Right common carotid artery plus branches (tissue), 1 donor: ENCODE measurements around the gene KBTBD7.

DNA sequence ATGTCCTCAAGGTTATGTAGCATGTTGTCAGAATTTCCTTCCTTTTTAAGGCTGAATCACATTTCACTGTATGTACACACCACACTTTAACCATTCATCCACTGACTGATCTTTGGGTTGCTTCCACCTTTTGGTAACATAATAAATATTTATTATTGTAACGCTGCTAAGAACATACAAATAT lies 11.1 kb upstream of the WBP4 start:
- PRO-cap = no peak

- PRO-cap = no peak
Measured at GRCh38 chr13:41057265-41057846, 4.0 kb upstream of the WBP4 start.

GRCh38 chr13:41193835-41194930 lies at the start of gene KBTBD7:
Gene KBTBD7, minus strand, starts transcription at chr13:41194569.
- PRO-cap = unidirectional peak, minus-strand start at chr13:41194295; unidirectional peak, minus-strand start at chr13:41194394; unidirectional peak, minus-strand start at chr13:41194553

- PRO-cap = no peak
Measured at GRCh38 chr13:41459304-41459701, 2.0 kb downstream of the RGCC start.

DNA sequence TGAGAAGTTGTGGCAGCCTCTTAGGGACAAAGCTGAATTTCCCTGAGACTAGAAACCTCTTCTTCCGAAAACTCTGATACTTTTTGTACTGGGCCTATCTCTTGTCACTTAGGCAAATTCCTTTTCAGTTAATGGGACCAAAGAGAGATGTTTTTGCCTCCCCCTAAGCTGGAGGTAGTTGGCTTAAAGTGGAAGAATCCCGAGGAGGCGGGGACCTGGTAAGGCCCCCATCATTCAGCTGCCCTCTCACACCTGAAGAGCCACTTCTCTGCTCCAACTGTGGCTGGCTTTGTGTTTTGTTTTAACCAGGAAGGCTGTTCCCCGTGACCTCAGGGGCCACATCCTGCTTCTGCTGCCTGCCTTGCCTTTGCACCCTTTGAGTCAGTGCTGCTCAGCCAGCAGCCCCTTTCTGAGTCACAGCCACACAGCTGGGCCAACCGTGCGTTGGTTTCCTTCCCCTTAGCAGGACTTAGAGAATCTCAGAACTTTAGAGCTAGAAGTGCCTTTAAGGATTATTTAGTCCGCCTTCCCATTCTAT lies 7.7 kb downstream of the RGCC start:
- PRO-cap = bidirectional peak, plus-strand start at position 384 of the sequence, minus-strand start at position 270 of the sequence

GRCh38 chr13:41554860-41555414 lies 97.6 kb downstream of the RGCC start:
- PRO-cap = no peak

GRCh38 chr13:41654981-41655180 lies 197.5 kb downstream of the RGCC start:
- PRO-cap = no peak

GRCh38 chr13:42450837-42451372 lies 123.0 kb upstream of the TNFSF11 start:
- PRO-cap = no peak

DNA sequence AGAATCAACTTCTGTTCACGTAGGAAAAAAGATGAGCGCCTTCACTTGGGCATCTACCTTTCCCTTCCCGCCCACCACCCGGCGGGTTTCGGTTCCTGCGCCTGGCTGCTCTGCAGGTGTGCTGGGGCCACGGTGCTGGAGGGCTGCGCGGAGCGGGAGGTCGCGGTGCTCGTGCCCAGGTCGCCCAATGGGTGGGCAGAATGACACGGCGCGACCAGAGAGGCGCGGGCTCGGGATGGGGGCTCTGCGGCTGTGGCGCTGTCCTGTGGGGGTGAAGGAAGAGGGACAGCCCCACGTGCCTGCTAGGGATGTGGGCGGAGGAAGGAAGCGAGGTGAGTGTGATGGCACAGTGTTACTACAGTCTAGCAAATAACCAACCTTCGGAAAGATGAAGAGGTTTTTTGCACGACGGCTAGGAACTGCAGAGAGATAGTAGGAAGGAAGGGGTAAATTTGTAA lies 966 bp downstream of the TNFSF11 start:
- PRO-cap = no peak

- PRO-cap = no peak
Measured at GRCh38 chr13:42708185-42708741, 73.1 kb upstream of the FAM216B start.

- PRO-cap = no peak
Measured at GRCh38 chr13:42968916-42969268, 23.1 kb downstream of the EPSTI1 start.

GRCh38 chr13:42992551-42993081 lies 575 bp upstream of the EPSTI1 start:
- PRO-cap = no peak

DNA sequence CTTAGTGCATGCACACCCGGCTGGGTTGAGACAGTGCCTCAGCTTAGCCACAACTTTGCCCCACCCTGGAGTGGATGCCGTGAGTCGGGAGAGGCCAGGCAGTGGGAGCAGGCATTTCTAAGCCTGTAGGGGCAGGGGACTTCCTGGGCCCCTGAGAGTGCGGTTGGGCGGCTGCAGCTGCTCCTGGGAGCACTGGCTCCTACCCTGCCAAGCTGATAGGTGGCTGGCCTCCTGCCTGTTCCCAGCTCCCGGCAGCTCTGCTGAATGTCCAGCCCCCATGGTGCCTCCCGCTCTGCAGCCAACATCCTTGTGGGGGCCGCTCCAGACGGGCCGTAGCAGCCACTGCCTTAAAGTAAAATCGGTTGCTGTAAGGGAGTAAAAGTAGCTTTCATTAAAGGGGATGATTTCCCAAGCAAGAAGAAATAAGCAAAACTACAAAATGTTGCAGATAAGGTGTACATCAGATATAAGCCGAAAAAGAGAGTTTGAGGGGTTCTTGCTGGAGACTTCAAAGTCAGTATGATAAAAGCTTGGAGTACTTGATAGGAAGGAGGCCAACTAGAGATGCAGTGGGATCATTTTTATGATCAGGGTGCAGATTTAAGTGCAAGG lies 13.5 kb downstream of the DNAJC15 start:
- PRO-cap = no peak

GRCh38 chr13:43096884-43097283 lies 73.5 kb downstream of the DNAJC15 start:
- PRO-cap = no peak

GRCh38 chr13:44017692-44018421 lies 138.2 kb downstream of the LACC1 start:
- PRO-cap = no peak

DNA sequence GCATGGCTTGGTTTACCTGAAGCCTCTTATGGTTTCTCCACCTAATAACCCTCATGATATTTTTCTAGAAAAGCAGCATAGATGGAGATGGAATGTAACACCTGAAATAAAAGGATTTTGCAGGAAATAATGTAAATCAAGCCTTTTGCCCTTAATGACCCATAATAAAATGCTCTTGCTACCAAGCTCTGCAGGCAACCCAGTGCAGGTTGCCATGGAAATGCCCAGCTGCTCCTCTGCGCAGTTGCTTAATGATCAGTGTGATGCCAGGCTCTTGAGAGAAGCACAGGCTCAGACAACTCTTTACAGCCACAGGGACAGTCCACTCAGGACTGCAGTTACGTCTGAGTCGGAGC lies 115.9 kb downstream of the SMIM2 start:
- PRO-cap = no peak

DNA sequence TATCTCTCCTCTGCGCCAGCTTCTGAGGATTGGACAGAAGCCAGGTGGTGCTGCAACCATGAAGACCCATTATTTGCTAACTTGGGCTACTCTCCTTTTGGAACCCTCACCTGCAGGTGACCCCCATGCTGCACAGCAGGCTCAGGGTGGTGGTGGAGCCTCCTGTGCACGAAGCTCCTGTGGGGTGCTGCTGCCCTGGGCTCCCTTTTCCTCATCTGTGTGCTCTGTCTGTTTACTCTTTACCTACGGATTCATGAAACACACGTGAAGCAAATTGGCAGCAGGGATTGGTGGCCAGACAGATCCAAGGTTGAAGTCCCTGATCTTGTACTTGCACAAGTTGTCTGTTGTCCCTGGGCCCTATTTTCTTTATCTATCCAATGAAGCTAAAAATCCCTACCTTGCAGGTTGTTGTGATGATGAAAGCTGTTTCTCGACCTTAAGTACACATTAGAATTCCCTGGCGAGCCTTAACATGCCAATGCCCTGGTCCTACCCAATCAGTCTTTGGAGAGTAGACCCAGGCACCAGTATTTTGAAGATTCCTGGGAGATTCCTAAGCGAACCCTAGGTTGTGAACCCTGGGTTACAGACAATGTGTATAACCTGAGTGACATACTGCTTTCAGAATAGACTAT lies 53.4 kb downstream of the SMIM2 start:
- PRO-cap = no peak

DNA sequence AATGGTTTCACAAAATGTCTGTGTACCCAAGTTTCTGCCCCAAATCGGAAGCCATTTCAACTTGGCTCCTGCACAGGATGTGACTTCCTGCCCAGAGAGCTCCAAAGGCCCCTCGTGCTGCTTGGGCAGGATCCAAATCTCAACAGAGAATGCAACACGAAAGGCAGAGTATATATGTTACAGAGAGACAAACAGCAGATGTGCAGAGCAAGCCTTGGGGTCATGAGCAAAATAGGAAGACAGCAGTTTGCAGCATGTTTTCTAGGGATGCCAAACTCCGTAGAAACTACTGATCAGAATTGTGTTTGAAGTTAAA lies 95.4 kb upstream of the SERP2 start:
- PRO-cap = no peak

DNA sequence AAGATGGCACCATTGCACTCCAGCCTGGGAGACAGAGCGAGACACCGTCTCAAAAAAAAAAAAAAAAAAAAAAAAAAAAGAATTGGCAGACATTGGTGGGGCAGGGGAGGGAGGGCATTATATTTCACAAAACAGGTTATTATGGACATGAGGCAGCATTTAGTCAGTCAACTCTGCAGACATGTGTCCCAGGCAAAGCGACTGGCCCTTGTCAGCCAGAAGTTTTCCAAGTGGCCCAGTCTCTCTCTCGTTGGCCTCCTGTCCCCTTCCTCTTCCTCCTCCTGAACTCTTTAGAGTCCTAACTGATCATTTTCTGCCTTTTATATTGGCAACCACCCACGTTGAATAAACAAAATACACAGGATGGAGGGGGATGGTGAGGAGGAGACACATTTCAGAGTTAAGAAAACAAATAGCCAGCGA lies 11.5 kb upstream of the SERP2 start:
- PRO-cap = no peak

DNA sequence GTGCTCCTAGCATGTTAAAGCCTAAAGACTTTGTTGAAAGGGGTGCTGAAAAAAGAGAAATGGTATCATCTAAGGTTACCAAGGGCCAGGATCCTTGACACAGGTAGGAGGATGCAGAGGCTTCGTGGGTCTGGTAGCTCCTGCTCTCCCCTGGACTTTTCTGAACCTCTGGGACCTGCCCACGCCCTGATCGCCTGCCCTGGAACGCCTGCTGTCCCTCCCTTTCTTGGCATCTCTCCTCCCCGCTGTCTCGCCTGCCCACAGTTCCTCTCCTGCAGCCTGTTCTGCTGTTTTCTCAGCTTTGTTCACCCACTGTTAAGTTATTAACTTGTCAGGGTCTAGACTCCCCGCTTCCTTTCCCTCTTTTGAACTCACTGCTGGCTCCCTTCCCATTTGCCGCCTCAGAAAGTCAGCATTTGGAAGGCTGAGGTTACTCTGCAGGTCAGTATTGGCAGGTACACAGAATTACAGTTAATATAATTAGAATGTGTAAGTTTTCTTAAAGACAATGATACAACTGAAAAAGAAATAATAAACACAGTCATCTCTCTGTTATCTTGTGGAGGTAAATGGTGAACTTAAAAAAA lies 19.8 kb downstream of the SERP2 start:
- PRO-cap = no peak